Karpas-422 (cell line): ENCODE measurements around a stretch of chr17.

GRCh38 chr17:82788611-82788972 lies 36.7 kb downstream of the TBCD start:
- PRO-cap, result no peak
- RAMPAGE, long total RNA, result no peak

GRCh38 chr17:82837371-82838272 lies 2.2 kb downstream of the ZNF750 start:
- PRO-cap, result no peak
- RAMPAGE, long total RNA, result no peak

GRCh38 chr17:82846049-82846809 lies 6.4 kb upstream of the ZNF750 start:
- PRO-cap, result no peak
- RAMPAGE, long total RNA, result no peak

DNA sequence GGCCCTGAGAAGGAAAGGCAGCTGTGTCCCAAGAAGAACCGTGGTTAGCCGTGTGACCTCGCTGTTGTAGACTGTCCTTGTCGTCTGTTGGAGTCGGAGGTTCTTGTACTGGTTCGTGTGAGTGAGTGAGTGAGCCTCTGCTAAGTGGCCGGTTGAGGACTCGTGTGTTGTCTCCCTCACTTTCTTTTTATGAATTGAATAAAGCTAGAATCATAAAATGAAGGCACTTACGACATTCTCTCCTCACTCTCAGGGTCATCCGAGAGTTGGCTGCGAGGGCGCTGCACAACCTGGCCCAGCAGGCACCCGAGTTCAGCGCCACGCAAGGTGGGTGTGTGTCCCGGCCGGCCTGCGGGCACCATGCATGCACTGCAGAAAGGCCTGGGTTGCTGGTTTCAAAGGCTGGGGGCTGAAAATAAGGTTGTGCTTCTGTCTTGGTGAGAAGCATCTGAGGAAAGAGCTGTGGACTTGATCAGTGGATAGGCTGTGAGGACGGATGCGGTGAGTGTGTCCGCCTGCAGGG lies 63.4 kb upstream of the ZNF750 start:
- PRO-cap, result no peak
- RAMPAGE, long total RNA, result no peak

DNA sequence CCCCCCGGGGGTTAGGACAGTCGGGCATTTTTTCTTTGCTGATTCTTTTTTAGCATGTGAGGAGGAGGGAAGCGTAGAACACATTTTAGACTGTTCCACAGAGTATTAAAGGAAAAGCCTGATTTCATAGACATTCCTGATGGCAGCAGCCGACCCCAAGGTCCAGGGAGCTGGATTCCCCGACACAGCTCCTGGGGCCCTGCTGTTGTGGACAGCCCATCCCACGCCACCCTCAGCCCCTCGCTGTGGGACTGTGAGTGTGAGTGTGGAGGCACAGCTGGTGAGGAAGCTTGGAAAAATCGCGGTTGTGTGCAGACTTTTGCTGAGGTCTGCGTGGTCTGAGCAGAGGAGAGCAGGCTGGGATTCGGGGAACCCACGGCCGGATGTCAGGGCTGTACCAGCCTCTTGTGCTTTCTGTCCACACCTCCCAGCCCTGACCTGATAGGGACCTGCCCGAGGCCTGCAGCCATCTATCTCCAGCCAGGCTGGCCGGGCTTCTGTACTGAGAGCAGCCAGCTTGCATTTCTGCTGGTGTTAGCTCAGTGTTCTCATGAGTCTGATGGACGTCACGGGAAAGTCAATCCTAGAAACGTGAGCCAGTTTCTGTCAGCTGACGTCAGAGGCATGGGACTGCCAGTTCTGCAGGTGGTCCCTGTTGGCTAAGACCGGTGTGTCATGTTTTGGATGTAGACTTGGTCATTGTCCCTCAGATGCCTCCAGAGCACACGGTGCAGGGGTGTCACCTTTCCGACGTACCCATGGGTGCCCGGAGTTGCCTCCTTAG lies 72.7 kb upstream of the ZNF750 start:
- PRO-cap, result no peak
- RAMPAGE, long total RNA, result no peak

DNA sequence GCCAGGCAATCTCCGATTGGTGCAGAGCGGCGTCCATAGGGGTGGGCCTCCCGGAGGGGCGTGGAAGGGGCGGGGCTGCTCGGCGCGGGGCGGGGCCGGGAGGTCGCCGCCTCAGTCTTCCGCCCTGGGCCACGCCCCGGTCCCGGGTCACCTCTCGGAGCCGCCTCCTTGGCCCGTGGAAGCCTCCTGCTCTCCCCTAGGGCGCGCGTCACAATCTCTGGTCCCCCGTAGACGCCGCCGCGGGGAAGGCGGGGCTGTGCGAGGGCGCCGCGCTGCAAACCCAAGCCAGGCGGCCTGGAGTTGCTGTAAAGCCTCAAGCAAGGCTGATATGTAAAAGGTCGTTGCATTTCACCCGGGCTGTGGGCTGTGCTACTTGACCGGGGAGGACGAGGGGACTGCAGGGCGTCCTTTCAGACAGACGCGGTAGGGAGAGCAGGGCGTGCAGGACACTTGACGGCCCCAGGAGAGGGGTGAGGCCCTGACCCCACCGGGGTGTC lies 330 bp upstream of the B3GNTL1 start:
- PRO-cap, result bidirectional peak, plus-strand start at position 228 of the sequence, minus-strand start outside the sequence
- RAMPAGE, long total RNA, result no peak

DNA sequence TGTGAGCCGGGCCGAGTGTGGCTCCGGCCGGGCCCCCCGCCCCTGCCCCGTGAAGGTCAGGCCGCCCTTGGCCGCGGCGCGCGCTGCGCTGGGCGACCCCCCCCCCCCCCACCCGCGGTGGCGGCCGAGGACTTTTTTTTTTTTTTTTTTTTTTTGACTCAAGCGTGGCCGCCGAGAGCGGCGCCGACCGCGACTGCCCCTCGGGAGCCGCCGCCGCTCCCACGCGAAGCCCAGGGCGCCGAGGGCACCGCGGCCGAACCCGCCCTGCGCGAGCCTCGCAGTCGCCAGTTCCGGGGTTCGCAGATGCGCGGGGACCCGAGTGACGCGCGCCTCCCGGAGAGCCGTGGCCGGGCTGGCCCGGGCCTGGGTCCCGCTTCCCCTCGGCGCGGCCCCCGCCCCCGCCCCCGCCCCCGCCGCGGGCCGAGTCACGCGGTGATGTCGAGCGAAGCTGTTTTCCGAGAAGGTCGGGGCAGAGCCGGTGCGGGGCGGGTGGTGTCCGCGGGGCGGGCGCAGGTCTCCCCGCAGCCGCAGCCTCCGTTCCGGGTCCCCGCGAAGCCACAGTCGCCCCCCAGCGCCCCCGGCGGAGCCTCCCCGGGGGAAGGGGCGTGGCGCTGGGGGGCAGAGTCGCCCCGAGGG lies 1.2 kb downstream of the METRNL start:
- PRO-cap, result no peak
- RAMPAGE, long total RNA, result no peak

DNA sequence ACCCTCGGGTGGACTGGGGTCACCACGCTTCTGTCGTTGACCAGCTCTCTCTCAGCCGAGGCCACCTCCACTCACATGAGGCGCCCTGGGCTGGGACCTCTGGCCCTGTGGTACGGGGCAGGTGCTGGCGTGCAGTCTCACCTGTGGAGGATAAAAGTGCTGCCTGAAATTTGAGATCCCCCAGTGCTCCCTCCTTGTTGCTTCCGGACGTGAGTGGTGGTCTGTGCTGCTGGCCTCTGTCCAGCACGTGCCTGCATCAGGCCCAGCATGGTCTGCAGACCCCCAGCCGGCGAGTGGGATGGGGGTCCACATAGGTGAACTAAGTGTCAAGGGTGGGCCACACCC lies 11.2 kb downstream of the METRNL start:
- PRO-cap, result no peak
- RAMPAGE, long total RNA, result no peak

GRCh38 chr17:83105312-83105824 lies 26.0 kb downstream of the METRNL start:
- PRO-cap, result no peak
- RAMPAGE, long total RNA, result no peak

- PRO-cap, result no peak
- RAMPAGE, long total RNA, result no peak
Observed at GRCh38 chr17:83155023-83156086, 75.9 kb downstream of the METRNL start.

- PRO-cap, result no peak
- RAMPAGE, long total RNA, result no peak
Observed at GRCh38 chr17:83192251-83192872, 113.0 kb downstream of the METRNL start.

GRCh38 chr17:83196876-83197577 lies 117.6 kb downstream of the METRNL start:
- PRO-cap, result no peak
- RAMPAGE, long total RNA, result no peak

DNA sequence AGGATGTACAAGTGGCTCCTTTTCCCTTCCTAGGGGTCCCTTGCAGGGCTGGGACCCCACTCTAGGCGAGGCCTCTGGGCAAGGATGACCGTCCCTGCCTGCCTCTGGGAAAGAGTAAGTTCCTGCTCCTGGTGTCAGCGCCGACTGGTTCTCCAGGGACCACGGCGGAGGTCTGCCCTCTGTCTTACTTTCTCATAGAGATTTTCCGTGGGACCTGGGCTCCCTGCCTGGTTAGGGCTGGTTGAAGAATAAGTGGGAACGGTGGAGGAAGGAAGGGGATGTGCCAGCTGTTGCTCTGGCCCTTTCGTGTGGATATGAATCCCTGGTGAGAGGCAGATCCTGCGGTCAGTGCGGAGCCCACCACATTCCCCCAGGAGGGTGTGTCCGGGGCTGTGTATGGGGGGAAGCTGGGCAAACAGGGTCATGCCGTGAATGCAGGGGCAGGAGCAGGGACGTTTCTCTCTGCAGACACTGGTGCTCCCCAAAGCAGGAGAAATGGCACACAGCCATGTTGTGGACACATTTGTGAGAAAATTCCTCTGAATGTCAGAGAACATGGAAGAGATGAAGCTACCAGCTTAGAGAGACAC lies 124.4 kb downstream of the METRNL start:
- PRO-cap, result no peak
- RAMPAGE, long total RNA, result no peak